ENCODE measurements around the gene WSB2.

GRCh38 chr12:115438961-115439608 is 755.1 kb upstream of the TBX3 start:
- RRBS: no CpG with 5 or more reads among the region's 2 CpGs

GRCh38 chr12:115872783-115873875 is 404.4 kb downstream of the MED13L start:
- RRBS: no CpG with 5 or more reads among the region's 7 CpGs

- RRBS: no CpG with 5 or more reads among the region's 5 CpGs
Observed at GRCh38 chr12:115891665-115892306, 385.7 kb downstream of the MED13L start.

DNA sequence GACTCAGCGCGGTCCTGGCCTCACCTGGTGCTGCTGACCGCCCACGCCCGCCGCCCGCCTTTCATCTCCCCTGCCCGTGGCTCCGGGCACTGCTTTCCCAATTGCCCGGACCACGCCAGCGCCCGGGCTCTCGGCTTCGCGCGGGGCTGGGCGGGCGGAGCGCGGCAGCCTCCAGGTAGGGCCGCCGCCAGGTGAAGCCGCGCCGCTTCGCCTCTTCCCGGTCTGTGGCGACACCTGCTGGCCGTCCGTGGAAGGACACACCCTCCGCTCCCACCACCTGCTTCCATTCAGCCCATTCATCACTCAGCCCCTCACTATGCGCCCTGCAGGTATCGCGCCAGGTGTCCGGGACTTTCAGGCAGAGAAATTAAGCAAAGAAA is 360.4 kb downstream of the MED13L start:
- RRBS: 2% methylated on average over 19 of the region's 36 CpGs

GRCh38 chr12:116078717-116079416 is 198.6 kb downstream of the MED13L start:
- RRBS: no CpG with 5 or more reads among the region's 2 CpGs

DNA sequence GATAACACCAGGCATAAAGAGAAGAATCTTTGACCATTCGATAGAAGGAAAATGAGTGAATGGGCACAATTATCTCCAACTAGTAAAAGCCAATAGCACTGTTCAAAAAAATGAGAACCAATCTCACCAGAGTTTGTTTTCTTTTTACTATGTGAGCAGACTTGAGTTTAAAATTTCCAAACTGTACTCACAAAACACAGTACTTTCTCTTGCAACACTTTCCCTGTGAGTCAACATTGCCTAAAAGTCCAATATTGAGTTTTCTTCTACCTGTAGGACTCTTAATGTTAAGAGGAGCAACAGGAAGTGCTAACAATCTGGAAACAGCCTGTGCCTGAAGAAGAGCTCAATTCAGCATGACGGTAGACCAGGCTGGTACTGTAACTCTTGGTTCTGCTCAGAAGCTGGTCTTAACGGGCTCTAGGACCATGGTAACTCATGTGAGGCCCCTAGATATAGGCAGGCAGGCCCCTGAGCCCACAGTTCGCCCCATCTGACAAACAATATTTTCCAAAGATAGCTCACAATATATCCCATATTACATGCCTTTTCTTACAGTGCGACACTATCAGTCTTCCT is 144.3 kb downstream of the MED13L start:
- RRBS: no CpG with 5 or more reads among the region's 5 CpGs

DNA sequence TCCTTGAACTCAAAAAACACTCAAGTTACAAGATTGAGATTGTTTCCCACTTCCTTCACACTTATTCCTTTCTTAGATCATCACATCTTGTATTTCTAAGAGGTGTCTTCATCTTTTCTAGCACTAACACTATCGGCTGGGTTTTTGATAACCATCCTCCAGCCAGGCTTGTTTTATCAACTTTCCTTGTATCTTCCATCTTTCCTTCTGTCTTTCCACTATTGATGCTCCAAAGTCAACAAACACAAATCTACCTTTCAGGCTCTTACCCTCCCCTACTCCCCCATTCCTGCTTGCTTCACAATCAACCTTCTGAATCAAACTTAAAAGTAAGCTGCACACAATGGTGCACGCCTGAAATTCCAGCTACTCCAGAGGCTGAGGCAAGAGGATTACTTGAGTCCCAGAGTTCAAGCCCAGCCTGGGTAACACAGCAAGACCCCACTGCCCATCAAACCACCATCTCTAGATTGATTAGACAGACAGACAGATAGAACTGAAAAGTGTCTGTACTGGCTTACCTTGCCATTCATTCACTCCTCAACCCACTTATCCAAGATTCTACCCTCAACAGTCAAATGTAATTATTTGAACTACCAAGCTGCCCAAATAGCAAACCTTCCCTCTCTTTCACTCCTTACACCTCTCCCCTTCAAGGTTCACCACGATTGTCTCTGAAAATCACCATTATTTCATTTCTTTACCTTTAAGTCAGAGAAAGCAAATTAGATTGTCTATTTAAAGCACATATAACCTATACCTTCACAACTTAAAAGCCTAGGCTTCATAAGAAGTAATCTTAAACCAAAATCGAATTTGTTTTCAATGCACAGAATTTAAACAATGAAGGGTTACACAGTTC is 12.7 kb downstream of the MED13L start:
- RRBS: no CpG with 5 or more reads among the region's 4 CpGs

DNA sequence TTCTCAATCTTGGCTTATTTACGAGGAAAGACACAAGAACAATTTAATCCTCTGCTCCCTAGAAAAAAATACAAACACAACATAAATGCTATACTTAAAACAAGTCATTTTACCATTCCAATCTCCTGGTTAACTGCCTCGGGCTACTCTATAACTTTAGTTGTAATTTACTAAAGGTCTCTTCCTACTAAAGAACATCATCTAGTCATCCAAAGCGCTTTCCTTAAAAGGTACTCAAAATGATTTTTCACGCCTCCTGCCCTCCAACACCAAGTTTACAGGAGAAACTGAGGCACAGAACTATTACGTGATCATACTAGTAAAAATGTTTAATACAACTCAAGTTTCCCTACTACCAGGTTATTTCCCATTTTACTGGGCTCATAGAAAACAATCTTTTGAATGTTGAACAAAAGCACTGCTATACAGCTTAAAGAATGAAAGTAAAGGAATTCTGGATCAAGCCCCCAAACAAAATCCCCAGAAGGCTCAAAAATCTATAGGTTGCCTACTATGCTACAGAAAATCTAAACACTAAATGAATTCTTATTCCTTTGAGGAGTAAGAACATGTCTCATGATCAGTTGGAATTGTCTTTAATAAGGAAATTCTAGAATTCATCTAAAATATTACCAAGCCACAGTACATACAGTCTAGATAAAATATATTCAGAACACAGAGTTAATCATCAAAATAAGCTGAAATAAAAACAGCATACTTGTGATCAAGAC is 10.0 kb downstream of the MED13L start:
- RRBS: no CpG with 5 or more reads among the region's 5 CpGs

DNA sequence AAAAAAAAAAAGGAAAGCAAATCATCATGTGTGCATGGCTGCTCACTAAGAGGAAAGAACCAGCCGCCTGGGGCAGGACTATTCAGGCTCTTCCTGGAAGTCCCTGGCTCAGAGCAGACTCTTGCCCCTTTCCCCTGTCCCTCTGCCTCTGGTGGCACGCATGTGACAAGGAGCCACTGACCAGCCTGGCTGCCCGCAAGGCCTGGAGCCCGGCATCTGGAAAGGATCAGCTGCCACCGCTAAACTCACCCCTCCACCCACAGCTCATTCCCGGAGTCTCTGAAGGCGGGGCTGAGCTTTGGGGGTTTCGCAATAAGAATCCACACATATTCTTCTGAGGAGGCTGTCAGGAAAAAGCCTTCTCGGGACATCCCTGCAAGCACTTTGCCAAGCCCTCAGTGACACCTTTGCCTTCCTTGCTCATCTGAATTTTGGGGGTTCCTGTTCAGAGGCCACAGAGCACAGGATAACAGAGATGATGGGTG is 125.0 kb upstream of the MAP1LC3B2 start:
- RRBS: 3% methylated on average over 3 of the region's 9 CpGs

DNA sequence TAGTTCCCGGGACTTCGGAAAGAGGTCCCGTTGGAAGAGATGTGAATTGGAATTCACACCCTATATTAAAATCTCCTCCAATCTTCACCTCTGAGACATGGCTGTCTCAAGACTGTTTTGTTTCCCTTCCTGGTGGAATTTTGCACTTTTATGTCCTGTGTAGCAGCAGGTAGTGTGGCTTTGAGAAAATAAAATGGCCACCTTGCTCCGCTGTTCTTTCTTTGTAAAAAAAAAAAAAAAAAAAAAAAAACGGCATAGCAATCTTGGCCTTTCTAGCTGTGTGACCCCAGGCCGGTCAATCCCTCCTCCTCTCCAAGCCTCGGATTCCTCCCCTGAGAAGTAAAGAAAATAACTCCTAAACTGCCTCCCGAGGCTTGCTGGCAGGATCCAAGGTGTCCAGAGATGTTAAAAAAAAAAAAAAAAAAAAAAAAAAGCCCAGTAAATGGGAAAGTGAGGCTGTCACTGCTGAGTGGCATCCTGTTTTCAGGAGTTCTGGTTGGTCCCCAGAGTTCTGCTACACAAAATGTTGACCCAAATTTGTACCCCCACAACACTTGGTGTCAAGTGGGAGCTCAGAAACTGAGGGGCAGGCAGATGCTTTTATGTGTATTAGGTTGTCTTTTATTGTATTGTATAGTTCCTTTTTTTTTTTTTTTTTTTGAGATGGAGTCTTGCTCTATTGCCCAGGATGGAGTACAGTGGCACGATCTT is 23.9 kb upstream of the MAP1LC3B2 start:
- RRBS: no CpG with 5 or more reads among the region's 9 CpGs

- RRBS: no CpG with 5 or more reads among the region's 4 CpGs
Observed at GRCh38 chr12:116539139-116539658, 20.0 kb upstream of the MAP1LC3B2 start.

GRCh38 chr12:116717243-116718335 is 20.3 kb downstream of the SPRING1 start:
- RRBS: 19% methylated on average over 5 of the region's 29 CpGs

DNA sequence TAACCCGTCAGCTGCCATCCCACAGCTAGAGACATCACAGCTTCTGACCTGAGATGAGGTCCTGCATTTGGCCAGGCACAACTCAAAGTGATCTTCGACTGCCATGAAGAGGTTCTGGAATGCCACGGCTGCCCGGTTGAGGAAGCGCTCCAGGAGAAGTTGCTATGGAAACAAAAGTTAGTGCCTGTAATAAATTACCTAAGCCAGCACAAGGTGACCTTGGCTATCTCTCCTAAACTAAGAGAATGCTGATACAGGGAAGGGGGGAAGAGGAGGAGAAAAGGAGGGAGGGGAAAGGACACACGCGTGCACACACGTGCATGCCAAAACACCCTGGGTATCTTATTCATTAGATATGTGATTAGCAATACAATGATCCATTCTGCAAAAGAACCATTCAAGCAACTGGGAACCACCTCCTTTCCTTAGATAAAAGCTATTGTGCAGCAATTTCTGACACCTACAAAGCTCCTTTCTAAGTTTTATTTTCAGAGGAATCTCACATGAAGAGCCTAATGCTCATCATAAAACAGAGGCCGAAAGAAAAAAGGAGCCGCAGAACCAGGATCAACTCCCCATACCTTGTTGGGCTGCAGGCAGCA is 18.1 kb downstream of the SPRING1 start:
- RRBS: no CpG with 5 or more reads among the region's 10 CpGs

- RRBS: no CpG with 5 or more reads among the region's 4 CpGs
Observed at GRCh38 chr12:116885320-116885845, 4.1 kb upstream of the HRK start.

DNA sequence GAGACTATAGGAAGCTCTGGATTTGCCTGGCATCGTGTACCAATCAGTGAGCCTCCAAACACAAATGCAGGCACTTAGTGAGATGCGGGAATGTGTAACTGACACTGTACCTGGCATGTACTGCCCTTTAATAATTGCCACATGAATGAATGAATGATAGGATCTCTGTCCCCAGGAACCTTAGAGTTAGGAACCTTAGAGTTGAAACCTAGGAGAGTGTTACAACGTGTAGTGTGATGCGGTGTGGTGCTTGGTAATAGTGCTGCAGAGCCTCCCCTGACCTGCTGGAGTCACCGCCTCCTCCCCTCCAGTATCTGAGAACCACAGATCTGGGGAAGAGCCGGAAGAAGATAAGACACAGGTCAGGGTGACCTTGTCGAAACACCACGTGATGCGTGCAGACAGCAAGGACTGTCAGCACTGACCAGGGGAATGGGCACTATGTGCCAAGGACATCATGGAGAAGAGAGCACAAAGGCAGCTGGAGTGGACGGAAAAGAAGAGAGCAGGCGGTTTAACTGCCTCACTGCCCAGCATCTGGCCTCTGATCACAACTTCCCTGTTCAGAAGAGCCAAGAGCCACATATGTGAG is 93.9 kb downstream of the TESC start:
- RRBS: no CpG with 5 or more reads among the region's 11 CpGs

- RRBS: no CpG with 5 or more reads among the region's 11 CpGs
Observed at GRCh38 chr12:117028473-117029211, 70.6 kb downstream of the TESC start.

GRCh38 chr12:117030430-117031107 is 68.6 kb downstream of the TESC start:
- RRBS: no CpG with 5 or more reads among the region's 17 CpGs

DNA sequence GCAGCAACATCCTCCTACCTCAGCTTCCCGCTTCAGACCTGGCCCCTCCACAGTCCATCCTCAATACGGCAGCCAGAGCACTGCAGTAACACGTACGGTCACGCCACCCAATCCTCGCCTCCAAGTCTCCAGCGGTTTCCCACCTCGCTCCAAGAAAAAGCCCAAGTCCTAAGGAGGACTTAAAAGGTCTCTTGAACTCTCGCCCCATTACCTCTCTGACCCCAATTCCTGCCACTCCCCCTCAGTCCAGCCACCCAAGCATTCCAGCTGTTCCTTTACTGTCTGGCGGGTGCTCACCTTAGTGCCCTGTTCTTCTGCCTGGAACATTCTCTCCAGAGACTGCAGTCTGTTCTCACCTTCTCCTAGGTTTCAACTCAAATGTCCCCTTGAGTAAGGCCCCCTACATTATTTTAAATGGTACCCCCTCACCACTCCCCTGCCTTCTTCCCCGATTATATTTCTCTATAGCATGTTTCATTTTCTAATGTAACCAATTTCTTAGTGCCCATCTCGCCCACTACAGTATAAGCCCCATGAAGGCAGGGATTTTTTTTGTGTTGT is 11.8 kb downstream of the FBXO21 start:
- RRBS: no CpG with 5 or more reads among the region's 12 CpGs

DNA sequence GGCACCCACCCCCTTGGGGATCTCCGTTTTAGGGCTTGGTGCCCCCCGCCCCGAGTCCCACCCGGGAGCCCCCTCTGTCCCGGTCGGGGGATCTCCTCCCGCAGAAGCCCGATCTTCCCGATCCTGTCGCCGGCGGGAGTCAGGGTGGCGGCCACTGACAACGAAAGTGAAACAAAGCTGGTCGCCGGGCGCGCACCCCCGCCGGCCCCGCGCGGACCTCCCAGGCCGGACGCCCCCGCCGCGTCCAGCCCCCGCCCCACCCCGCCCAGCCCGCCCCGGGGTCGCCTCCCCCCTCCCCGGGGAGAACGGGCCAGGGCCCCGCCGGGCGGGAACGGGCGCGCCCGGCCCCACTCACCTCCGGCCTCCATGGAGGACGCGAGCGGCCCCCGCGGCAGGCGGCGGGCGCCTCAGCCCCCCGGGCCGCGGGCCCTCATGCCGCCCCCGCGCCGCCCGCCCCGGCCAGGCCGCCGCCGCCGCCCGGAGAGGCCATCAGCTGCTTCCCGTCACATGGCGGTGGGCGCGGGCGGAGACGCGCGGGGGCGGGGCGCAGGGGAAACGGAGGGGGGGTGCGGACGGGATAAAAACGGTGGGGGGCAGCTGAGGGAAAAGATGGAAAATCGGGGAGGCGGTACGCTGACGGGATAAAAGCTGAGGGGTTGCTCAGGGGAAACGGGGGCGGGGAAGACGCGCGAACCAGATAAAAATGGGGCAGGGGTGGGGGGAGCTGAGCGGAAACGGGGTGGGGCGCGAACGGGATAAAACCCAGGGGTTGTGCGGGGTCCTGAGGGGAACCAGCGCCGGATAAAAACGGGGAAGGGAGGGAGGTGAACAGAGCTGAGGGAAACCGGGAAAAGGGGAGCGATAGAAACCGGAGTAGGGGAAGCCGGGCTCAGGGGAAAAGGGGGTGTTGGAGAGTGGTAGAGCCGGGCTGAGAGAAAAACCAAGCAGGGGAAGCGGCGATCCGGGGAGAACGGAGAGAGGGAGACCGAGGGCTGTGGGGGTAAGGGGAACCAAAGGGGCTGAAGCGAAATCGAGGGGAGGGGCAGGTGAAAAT is at the start of gene WSB2:
TSS of gene WSB2 (minus strand) at position 499 of the 1,054 bp plus-strand sequence.
- RRBS: 2% methylated on average over 36 of the region's 109 CpGs

- RRBS: no CpG with 5 or more reads among the region's 11 CpGs
Observed at GRCh38 chr12:118120318-118121608, 15.2 kb upstream of the PEBP1 start.

Data from choroid plexus epithelial cell (primary cell).